A549 (cell line): ENCODE results near the genes C4orf36, MEPE and HERC6.

GRCh38 chr4:85761764-85762244 lies 286.9 kb downstream of the ARHGAP24 start:
- PRO-cap, result no peak
CAGE:
- cytosol, long polyA plus RNA, result no peak
- long polyA plus RNA, result no peak
- nucleus, long polyA plus RNA, result no peak

GRCh38 chr4:86358231-86358837 lies 1.5 kb downstream of the MAPK10 start:
- PRO-cap, result no peak
CAGE:
- cytosol, long polyA plus RNA, result no peak
- long polyA plus RNA, result no peak
- nucleus, long polyA plus RNA, result no peak

- PRO-cap, result no peak
CAGE:
- cytosol, long polyA plus RNA, result no peak
- long polyA plus RNA, result no peak
- nucleus, long polyA plus RNA, result no peak
Observed at GRCh38 chr4:86892290-86892909, at the start of gene C4orf36. Gene C4orf36 (minus strand): TSS chr4:86892422.

DNA sequence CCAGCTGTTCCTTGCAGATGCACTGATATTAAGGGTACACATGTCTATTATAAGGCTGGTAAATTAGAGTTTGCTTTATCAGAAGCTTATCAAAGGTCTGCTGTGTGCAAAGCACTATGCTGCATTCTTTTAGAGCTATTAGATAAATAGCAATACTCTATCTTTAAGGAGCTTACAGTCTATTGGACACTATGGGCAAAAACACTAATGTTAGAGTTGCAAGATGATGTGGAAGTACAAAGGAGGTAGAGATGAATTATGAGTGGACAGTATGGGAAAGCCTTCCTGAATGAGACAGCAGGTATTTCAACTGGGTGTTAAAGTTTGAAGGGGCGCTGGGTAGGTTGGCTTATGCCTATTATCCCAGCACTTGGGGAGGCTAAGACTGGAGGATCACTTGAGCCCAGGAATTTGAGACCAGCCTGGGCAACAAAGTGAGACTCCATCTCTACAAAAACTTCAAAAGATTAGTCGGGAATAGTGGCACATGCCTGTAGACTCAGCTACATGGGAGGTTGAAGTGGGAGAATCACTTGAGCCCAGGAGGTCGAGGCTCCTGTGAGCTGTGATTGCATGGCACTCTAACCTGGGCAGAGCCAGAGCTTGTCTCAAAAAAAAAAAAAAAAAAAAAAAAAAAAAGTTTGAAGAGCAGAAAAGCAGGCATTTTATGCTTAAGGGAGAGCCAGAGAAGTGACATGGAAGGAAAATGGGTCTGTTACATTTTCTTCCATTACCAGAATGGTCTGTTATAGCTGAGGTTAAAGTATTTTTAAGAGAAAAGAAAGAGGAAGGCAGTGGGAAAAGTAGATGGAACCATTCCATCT lies 36.9 kb downstream of the AFF1 start:
- PRO-cap, result no peak
CAGE:
- cytosol, long polyA plus RNA, result no peak
- long polyA plus RNA, result no peak
- nucleus, long polyA plus RNA, result no peak

GRCh38 chr4:87055225-87056186 lies 120.7 kb downstream of the AFF1 start:
- PRO-cap, result no peak
CAGE:
- cytosol, long polyA plus RNA, result no peak
- long polyA plus RNA, result no peak
- nucleus, long polyA plus RNA, result no peak

- PRO-cap, result no peak
CAGE:
- cytosol, long polyA plus RNA, result no peak
- long polyA plus RNA, result no peak
- nucleus, long polyA plus RNA, result no peak
Observed at GRCh38 chr4:87334443-87334893, 11.8 kb upstream of the HSD17B13 start.

DNA sequence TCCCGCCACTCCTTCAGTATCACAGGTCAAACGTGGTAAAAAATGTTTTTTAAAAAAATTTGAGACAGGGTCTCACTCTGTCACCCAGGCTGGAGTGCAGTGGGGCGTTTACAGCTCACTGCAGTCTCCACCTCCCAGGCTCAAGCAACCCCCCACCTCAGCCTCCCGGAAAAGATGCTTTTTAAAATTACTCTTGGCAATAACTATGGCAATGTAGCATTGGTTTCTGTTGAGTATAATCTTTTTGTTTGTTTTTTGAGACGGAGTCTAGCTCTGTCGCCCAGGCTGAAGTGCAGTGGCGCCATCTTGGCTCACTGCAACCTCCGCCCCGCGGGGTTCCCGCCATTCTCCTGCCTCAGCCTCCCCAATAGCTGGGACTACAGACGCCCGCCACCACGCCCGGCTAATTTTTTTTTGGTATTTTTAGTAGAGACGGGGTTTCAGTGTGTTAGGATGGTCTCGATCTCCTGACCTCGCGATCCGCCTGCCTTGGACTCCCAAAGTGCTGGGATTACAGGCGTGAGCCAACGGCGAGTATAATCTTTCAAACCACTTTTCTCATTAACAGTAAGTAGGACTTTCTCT lies 979 bp downstream of the HSD17B11 start:
- PRO-cap, result no peak
CAGE:
- cytosol, long polyA plus RNA, result no peak
- long polyA plus RNA, result no peak
- nucleus, long polyA plus RNA, result no peak

DNA sequence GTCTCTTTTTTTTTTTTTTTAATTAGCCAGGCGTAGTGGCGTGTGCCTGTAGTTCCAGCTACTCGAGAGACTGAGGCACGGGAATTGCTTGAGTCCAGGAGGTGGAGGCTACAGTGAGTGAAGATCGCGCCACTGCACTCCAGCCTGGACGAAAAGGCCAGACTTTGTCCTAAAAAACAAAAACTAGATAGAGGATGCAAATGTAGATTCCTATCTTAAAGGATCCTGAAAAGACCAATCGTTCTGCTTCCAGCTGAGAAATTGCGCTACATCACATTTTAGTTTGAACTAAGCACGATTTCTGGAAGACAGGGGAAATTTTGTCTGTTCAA lies 626 bp upstream of the HSD17B11 start:
- PRO-cap, result no peak
CAGE:
- cytosol, long polyA plus RNA, result no peak
- long polyA plus RNA, result no peak
- nucleus, long polyA plus RNA, result no peak

- PRO-cap, result no peak
CAGE:
- cytosol, long polyA plus RNA, result no peak
- long polyA plus RNA, result no peak
- nucleus, long polyA plus RNA, result no peak
Observed at GRCh38 chr4:87832622-87833136, at the start of gene MEPE. Gene MEPE (plus strand): TSS chr4:87832969.

GRCh38 chr4:87864402-87864721 lies 31.6 kb downstream of the MEPE start:
- PRO-cap, result no peak
CAGE:
- cytosol, long polyA plus RNA, result no peak
- long polyA plus RNA, result no peak
- nucleus, long polyA plus RNA, result no peak

- PRO-cap, result no peak
CAGE:
- cytosol, long polyA plus RNA, result no peak
- long polyA plus RNA, result no peak
- nucleus, long polyA plus RNA, result no peak
Observed at GRCh38 chr4:88297700-88298045, 13.3 kb upstream of the PPM1K start.

GRCh38 chr4:88378618-88379251 lies at the start of gene HERC6:
Gene HERC6 (plus strand): TSS chr4:88378852.
- PRO-cap, result no peak
CAGE:
- cytosol, long polyA plus RNA, result no peak
- long polyA plus RNA, result start-site peak on the plus strand at chr4:88379035-88379072, 30 and 23 reads in 2 replicates
- nucleus, long polyA plus RNA, result no peak

DNA sequence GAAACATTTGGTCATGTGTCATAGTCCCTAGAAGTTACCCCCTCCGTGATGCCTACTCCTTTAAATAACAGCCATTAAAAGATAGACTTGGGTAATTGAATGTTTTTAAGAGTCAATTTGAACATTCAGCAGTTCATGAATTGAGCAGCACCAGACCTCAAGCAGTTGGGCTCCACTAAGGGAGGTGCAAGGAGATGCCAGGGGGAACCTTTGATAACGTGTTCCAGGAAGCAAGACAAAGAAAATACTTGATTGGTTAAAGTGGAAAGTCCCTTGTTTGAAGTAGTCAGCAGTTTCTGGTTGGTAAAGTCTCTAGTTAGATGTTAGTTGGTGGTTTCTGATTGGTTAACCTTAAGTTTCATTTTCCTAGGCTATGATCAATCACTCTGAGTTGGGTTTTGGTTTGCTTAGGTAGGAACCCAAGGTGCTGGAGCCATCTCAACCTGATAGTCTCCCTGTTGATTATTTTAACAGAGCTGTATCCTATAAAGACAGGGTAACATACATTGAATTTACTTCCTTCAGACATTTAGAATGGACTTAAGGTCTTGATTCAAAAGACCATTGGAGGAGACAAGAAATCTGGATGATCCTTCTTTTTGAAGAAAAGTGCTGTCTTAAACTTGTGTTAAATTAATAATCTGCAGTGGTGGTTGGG lies 4.0 kb downstream of the HERC6 start:
- PRO-cap, result no peak
CAGE:
- cytosol, long polyA plus RNA, result no peak
- long polyA plus RNA, result no peak
- nucleus, long polyA plus RNA, result no peak

DNA sequence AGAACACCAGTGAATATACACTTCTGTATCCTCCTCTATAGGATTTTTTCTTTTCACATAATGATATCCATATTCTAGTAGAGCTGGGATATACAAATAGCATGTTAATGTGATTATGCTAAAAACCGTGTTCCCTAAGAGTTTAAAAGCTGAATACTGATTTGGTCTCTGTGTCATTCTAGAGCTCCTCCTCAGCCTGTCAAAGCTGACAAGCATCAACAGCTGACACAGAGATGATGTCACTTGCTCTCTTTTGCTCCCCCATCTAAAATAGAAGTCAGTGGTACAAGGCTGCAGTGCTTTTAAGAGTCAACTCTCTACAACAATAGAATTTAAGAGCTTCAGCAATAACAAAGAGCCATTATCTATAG lies 17.1 kb upstream of the HERC3 start:
- PRO-cap, result no peak
CAGE:
- cytosol, long polyA plus RNA, result no peak
- long polyA plus RNA, result no peak
- nucleus, long polyA plus RNA, result no peak

DNA sequence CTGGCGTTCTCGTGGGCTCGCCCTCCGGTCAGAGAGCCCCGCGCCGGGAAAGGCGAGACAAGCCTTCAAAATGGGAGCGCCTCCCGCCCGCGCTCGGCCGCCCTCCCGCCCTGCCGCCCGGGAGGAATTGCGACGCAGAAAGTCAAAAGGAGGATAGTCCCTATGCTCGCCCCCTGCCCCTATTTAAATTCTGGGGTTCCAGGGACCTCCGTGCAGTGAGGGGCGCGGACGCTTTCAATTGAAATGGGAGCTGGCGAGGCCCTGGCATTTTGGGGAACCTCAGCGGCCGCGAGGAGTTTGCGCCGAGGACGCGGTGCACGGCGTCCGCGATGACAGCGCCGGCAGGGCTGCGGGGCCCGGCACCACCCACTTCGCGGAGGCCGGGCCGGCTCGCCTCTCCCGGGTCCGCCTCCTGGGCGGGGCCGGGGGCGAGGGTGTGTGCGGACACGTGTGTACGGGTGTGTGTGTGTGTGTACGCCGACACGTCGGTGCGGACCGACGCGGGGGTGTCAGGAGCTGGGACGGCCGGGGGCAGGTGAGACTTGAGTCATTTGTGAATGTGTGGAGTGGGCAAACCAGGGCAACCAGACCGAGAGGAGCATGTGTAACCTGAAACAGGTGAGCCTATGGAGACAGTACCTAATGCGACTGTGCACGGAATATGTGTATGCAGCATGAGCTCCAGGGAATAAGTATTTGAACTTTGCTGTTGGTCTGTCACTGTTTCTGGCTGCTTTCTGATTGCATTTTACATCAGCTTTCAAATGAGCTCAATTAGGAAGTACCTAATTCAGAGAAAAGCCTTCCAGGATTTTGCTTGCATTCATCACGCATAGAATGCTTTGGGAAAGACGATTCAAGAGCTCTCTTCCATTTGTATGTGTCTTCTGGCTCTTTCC lies 772 bp downstream of the HERC3 start:
- PRO-cap, result no peak
CAGE:
- cytosol, long polyA plus RNA, result no peak
- long polyA plus RNA, result no peak
- nucleus, long polyA plus RNA, result no peak

- PRO-cap, result no peak
CAGE:
- cytosol, long polyA plus RNA, result no peak
- long polyA plus RNA, result no peak
- nucleus, long polyA plus RNA, result no peak
Observed at GRCh38 chr4:88634611-88635712, 42.7 kb downstream of the HERC3 start.

DNA sequence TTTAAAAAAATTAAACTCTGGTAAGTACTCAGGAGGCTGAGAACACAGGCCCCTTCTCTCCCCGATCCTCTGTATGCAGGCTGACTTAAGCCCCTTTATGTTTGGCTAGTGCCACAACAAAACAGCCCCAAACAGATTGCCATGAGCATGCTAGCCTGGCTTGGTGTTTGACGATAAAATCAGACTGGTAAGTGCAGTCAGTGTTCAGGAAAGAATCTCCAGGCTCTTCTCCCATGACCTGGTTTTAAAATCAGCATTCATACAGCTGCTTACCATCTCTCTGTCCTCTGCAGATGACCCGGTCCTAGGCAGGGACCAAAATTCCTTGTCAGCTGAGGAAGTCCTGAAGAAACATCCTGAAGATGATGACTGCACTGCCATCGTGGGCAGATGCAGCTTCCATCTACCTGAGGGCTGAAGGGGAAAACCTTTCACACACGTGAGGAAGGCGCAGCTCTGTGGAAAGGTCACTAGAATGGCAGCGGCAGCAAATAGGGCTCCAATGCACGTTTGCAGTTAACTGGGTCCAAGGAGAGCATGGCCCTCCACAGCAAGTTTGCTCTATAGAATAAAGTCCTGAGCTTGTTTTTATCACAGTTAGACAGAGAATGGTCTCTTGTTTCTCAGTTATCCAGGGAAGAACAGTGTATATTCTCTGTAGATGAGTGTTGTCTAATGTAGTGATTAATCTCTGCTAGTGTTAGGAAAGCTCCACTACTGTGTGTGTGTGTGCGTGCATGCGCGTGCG lies 30.1 kb upstream of the NAP1L5 start:
- PRO-cap, result no peak
CAGE:
- cytosol, long polyA plus RNA, result no peak
- long polyA plus RNA, result no peak
- nucleus, long polyA plus RNA, result no peak

- PRO-cap, result no peak
CAGE:
- cytosol, long polyA plus RNA, result no peak
- long polyA plus RNA, result no peak
- nucleus, long polyA plus RNA, result no peak
Observed at GRCh38 chr4:88735422-88735977, 37.9 kb upstream of the NAP1L5 start.

DNA sequence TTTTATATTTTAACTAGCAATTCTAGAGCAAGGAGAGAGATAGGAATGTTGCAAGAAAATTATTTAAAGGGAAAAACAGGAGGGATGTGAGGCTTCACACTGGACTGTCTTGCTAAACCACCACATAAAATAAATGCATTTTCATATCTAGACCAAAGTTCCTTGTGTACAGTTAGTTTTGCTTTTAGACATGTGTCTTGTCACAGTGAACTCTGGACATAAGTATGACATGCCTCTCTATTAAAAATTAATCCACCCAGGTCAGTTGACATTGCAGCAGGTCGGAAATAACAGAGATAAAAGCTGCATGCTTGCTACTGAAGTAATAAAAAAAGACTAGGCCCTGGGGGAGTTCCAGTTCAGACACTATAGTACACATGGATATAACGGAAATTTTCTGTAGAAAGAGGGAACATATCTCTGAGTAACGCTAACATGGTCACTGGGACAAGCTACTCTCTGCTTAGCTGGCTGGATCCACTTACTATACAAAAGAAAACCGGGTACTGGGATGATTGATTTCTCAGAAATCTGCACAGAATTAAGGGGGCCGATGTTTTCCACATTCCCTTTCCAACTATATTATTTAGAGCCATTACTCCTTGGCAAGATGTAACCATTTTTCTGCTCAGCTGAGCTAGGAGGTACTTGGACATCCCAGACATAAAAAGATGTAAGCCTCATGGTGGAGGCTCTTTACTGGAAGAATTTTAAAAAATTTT lies 56.5 kb upstream of the NAP1L5 start:
- PRO-cap, result no peak
CAGE:
- cytosol, long polyA plus RNA, result no peak
- long polyA plus RNA, result no peak
- nucleus, long polyA plus RNA, result no peak

DNA sequence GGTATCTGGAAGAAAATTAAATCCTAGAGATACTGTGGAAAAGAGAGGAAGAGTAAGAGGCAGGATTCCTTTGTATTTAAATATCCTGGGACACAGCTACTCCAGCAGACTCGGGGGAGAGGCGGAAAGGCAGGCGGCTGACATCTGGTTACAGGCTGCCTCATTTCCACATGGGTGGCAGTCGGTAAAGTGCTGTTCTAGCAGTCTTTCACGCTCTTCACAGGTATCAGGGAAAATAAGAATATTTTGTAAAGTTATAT lies 1.5 kb upstream of the TIGD2 start:
- PRO-cap, result no peak
CAGE:
- cytosol, long polyA plus RNA, result no peak
- long polyA plus RNA, result no peak
- nucleus, long polyA plus RNA, result no peak